Prostate gland (tissue), 2 donors: ENCODE results near the gene STRA8.

DNA sequence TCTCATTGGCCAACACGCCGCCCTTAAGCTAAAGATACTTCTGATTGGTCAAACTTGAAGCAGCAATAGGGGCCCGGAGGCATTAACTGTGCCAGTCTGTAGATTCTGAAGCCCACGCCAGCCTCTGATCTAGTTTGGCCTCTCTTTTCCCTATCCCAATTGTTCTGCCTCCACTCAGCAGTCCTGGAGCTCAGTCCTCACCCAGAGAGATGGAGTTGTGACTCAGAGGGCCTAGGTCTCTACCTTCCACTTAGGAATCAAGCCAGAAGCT lies 1.1 kb downstream of the CYREN start:
- PRO-cap, result no peak
- RAMPAGE, long total RNA, 2 experiments, result no peak in any of the 2 experiments

GRCh38 chr7:135233723-135233974 lies at the start of gene STRA8:
Gene STRA8 (plus strand): TSS chr7:135233838.
- PRO-cap, result no peak
- RAMPAGE, long total RNA, 2 experiments, result no peak in any of the 2 experiments

DNA sequence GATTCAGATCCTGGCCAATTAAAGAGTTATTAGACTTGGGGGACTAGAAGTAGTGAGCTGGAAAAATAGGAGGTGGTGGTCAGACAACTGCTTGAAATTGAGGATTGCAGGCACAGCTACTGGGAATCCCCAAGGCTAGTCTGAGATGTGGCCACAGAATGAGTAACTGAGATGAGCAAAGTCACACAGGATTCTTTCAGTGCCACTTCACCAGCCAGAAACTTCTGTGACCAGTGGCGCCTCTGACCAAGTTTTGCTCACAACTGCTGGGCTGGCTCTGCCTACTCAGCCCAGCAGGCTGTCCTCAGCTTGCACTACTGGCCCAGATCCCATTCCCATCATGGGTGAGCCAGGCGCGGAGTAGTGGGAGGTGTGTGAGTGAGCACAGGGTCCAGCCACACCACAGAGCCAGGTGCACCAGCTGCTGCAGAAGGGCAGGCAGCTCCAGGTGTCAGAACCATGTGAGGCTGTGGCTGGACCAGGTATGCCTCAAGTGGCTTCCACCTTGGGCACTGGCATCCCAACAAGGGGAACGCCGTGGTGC lies 29.4 kb downstream of the STRA8 start:
- PRO-cap, result unidirectional peak, minus-strand start at position 279 of the sequence
- RAMPAGE, long total RNA, 2 experiments, result no peak in any of the 2 experiments

DNA sequence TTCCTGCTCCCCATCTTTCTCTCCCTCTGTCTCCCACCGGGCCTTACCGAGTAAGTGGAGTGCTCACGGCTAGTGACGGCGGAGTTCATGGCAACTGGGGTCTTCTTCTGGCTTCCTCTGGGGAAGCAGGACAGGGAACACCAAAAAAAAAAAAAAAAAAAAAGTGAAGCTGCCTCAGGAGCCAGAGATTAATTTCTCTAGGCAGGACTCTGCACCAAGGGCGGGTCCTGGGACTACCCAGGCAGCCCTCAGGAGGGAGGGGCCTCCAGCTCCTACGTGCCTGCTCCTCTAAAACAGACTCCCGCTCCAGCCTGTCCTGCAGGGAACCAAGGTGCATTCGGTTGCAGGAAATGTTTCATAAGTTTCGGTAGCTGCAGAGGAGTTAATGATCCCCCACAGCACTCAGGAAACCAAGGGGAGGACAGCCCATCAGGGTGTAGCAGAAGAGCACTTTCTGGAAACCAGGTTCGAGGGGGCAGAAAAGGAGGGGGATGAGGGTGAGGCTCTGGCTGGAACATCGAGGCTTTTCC lies 84.0 kb downstream of the STRA8 start:
- PRO-cap, result no peak
- RAMPAGE, long total RNA, 2 experiments, result no peak in any of the 2 experiments

- PRO-cap, result no peak
- RAMPAGE, long total RNA, 2 experiments, result start-site peak on the plus strand in 1 of 2 experiments, at chr7:135619577-135619881 at its widest, 12 reads per replicate
These were observed 42.9 kb upstream of the STMP1 start for GRCh38 chr7:135619232-135619928.

- PRO-cap, result no peak
- RAMPAGE, long total RNA, 2 experiments, result no peak in any of the 2 experiments
These were observed 28.1 kb upstream of the STMP1 start for GRCh38 chr7:135633991-135634782.

DNA sequence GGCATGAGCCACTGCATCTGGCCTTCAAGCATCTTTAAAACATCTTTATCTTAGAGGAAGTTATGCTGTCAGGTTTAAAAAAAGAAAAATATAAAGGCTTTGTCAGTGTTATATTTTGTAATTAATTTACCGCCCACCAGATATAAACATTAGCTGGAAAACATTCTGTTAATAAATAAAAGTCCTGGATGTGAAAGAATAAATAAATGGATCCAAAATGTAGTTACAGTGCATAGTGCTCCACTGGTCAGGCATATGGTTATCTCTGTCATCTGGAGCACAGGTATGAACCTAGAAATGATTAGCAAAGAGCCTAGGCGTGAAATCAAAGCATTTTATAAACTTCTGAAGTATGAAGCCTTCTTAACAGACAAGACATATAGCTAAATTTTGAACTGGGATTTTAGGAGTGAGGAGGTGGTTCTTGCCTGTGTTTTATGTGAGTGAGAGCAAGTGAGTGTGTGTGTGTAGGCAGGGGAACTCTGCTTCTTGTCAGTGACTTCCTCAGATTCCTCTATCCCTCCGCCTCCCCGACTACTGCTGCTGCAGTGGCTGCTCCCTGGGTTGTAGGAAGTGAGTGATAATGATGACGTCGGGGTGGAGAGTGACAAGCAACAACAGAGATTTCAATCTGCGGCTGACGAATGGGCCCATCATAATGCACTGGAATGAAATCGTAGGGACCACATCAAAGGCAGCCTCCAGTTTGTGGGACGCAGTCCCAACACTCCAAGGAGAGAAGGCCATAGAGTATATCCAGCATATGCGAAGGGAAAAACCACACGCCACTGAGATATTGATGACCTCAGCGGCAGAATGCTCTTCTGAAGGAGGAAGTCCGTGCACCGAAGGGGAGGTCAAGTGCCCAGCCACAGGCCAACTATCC lies 11.7 kb upstream of the STMP1 start:
- PRO-cap, result no peak
- RAMPAGE, long total RNA, 2 experiments, result no peak in any of the 2 experiments

GRCh38 chr7:135927116-135927685 lies 50.0 kb downstream of the MTPN start:
- PRO-cap, result no peak
- RAMPAGE, long total RNA, 2 experiments, result no peak in any of the 2 experiments

DNA sequence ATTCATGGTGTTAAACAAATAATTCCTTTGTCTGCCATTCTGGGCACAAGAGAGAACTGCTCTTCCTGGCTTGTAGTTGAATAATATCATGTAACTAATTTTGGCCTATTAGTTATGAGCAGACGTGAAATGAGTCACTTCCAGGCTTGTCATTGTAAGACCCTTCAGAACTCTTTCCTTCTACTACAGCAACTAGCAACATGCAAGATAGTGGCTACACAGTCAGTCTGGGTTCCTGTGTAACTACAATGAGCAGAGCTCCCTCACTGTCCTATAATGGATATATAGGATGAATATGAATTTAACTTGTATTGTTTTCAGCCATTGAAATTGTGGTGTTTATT lies 2.8 kb upstream of the MTPN start:
- PRO-cap, result no peak
- RAMPAGE, long total RNA, 2 experiments, result no peak in any of the 2 experiments

GRCh38 chr7:136830992-136831867 lies 37.2 kb upstream of the CHRM2 start:
- PRO-cap, result no peak
- RAMPAGE, long total RNA, 2 experiments, result no peak in any of the 2 experiments

- PRO-cap, result no peak
- RAMPAGE, long total RNA, 2 experiments, result no peak in any of the 2 experiments
These were observed 64.8 kb downstream of the CREB3L2 start for GRCh38 chr7:137937107-137937510.

DNA sequence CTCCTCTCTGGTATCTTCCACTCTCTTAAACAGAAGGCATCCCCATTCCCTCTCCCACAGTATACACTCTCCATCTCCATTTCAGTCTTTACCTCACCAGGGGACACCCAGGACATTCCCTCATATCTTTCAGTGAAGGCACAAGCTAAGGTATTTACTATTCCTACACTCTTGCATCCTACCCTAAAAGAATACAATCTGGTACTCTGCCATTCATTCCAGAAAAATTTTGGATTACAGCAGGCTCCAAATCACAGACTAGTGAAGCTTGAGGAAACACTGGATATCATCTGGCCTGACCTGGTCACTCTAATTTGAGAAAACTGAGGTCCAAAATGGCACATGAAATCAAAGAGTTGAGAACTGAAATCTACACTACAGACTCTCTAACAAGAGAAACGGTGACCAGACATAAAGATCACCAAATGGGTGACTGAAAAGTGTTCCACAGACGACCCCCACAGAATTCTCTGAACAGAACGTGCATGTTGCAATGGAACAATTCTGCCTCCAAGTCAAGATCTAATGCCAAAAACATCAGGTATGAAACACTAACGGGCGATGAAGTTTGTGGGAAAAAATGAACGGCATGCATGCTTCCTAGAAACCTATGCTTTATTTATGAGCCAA lies 61.6 kb downstream of the CREB3L2 start:
- PRO-cap, result no peak
- RAMPAGE, long total RNA, 2 experiments, result no peak in any of the 2 experiments

GRCh38 chr7:137943945-137944777 lies 57.7 kb downstream of the CREB3L2 start:
- PRO-cap, result no peak
- RAMPAGE, long total RNA, 2 experiments, result no peak in any of the 2 experiments

DNA sequence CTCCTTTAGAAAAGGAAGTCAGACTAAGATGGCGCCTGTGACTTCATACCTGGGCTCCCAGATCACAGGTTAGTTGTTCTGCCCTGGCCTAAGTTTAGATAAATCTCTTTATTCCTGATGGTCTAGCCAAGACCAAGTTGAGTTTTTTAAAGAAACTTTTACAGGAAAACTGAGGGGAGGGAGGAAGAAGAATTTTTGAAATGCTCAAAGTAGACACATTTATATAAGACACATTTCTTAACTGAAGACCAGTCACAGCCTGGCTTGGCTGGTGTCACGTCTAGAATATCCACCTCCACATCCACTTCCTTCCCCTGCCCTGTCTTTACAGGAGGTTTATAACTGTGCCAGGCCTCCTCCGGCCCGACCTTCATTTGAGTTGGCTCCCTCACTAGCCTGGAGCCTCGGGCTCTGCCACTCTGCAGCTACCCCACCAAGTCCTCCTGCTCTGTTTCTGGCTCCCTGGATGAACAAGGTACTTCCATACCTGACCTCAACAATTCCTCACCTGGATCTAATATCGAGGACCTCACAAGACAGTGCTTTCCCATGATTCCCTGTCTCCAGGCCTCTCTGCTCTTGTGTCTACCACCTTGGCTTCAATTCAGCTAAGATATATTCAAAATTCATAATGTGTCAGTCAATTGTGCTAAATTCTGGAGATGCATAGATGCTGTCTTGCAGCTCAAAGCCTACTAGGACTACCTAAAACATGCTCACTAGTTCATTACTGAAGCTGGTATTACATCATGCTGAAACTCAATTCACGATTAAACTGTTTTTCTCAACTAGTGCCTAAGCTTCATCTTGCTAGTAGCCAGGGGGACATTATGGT lies 54.1 kb downstream of the CREB3L2 start:
- PRO-cap, result no peak
- RAMPAGE, long total RNA, 2 experiments, result no peak in any of the 2 experiments

- PRO-cap, result no peak
- RAMPAGE, long total RNA, 2 experiments, result no peak in any of the 2 experiments
These were observed 51.0 kb downstream of the CREB3L2 start for GRCh38 chr7:137950777-137951398.

DNA sequence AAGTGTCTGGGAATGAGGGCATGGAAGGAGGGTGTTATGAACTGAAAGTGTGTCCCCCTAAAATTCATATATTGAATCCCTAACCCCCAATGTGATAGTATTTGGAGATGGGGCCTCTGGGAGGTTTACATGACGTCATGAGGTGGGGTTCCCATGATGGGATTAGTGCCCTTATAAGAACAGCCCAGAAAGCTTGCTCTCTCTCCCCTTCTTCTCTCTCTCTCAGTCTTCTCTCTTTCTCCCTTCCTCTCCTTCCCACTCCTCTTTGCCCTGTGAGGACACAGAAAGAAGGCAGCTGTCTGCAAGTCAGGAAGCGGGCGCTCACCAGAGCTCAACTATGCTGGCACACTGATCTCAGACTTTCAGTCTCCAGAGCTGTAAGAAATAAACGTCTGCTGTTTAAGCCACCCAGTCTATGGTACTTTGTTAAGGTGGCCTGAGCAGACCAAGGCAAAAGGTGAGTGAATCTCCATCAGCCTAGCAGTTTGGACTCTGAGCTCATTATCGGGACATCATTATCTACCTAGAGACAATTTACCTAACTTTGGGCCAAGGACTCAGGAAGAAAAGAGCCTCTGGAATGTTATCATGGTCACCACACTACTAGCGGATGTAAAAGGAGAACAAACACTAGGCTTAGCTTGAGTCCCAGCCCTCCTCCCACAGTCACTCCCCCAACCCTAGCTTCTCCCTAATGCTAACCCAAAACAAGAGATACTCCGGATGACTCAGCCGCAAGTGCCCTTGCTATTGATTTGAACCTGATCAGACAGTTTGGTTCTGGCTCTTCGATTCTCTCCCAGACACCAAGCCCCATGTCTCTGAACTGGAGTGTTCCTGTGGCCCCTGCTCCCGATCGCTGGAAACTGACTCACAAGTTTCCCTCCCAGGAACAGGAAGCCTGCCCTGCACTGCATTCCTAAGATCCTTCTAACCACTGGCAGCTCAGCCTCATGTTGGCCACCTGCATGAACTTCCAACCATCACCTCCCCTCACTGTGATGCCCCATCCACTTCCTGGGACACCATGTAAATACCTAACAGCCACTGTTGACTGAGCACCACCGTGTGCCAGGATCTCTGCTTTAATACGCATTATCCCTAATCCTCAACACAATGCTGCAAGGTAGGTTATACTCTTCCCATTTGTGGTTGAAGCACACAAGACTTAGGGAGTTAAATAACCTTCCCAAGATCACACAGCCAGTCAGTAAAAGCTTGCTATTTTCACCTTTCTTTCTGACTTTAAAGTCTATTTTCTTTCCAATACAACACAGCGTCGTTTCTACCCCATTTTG lies 34.6 kb downstream of the CREB3L2 start:
- PRO-cap, result no peak
- RAMPAGE, long total RNA, 2 experiments, result no peak in any of the 2 experiments

GRCh38 chr7:138170204-138170748 lies 94.0 kb downstream of the AKR1D1 start:
- PRO-cap, result no peak
- RAMPAGE, long total RNA, 2 experiments, result no peak in any of the 2 experiments

DNA sequence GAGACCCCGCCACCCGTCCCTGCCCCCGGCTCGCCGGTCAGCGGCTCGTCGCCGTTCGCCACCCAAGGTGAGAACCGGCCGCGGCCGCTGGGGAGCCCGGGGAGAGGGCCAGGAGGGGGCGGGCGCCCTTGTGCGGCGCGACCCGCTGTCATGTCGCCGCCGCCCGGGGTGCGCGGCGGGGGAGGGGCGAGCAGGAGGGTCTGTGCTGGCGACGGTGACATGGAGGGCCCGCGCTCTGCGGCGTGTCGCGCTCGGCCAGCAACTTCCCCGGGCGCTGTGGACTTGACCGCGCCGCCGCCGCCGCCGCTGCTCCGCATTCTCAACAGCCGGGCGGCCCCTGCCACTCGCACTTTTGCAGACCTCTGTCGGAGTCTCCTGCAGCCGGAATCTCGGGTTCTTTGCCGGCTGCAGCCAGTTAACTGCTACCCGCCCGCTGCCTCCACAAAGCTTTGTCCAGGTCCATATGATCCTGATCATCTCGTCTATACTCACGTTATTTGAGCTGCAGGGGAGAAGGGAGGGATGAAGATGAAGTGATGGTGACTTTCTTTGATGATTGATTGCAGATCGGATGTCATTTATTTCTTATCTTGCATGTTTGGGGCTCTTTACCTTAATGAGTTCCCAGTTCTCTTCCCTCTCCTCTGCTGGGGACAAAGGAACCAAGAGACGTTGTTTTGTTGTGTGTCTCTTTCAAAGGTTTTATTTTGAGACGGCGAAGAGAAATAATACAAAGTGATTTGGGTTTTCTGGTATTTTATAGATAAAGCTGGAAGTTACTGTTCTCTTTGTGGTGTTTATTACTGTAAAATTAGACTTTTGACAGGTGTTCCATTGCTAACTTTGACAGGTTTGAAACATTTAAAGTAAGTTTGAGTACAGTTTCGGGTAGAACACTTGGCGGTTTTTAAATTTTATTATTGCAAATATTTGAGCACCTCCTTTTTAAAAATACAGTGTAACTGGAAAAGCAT lies 1.1 kb downstream of the TRIM24 start:
- PRO-cap, result bidirectional peak, plus-strand start at position 316 of the sequence, minus-strand start at position 165 of the sequence; unidirectional peak, minus-strand start at position 354 of the sequence
- RAMPAGE, long total RNA, 2 experiments, result no peak in any of the 2 experiments

GRCh38 chr7:138520308-138521051 lies 60.4 kb downstream of the TRIM24 start:
- PRO-cap, result no peak
- RAMPAGE, long total RNA, 2 experiments, result no peak in any of the 2 experiments

GRCh38 chr7:139035107-139035571 lies 703 bp downstream of the ZC3HAV1L start:
- PRO-cap, result unidirectional peak, plus-strand start at chr7:139035229
- RAMPAGE, long total RNA, 2 experiments, result start-site peak on the plus strand in 1 of 2 experiments, at chr7:139035448-139035502 at its widest, 6 reads per replicate